Peyer's patch (tissue), 4 donors: Measurements from ENCODE around the gene PHF10.

DNA sequence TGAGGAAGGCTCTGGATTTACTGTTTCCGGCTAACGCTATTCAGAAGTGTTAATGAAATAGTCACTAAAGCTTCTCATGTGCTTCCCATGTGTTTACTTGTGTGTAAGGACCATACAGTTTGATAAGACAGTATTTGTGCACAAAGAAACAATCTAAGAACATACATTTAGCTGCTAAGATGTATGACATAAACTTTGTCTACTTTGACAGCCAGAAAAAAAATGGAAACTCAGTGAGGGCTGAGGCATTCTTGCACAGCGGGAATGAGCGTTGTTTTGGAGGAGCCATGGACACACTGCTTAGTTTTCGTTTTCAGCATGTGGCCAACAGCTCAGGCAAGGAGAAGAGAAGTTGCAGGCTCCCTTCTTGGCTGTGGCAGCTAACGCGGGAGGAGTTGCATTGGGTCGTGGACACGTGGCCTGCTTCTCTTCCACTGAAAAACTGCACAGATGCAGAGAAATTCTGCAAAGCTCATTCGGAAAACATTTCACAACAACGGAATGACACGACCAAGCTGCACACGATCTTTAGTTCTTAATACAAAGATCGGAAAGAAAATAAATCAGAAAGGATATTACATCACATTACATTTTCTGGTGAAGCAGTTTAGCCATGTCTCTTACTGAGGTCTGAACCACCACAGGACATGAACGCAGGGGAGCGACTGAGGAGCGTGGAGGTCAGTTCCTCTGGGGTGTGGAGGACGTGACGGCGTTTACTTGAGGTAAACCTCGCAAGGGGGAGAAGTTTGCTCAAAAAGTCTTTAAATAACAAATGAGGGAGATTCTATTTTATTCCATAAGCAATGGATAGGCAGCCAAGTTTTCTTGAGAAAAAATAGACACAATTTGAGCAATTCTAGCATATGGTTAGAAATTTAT is 178.5 kb downstream of the THBS2 start:
- PRO-cap = bidirectional peak, plus-strand start at position 491 of the sequence, minus-strand start at position 375 of the sequence
- RAMPAGE, long total RNA, 4 experiments = no peak in any of the 4 experiments

DNA sequence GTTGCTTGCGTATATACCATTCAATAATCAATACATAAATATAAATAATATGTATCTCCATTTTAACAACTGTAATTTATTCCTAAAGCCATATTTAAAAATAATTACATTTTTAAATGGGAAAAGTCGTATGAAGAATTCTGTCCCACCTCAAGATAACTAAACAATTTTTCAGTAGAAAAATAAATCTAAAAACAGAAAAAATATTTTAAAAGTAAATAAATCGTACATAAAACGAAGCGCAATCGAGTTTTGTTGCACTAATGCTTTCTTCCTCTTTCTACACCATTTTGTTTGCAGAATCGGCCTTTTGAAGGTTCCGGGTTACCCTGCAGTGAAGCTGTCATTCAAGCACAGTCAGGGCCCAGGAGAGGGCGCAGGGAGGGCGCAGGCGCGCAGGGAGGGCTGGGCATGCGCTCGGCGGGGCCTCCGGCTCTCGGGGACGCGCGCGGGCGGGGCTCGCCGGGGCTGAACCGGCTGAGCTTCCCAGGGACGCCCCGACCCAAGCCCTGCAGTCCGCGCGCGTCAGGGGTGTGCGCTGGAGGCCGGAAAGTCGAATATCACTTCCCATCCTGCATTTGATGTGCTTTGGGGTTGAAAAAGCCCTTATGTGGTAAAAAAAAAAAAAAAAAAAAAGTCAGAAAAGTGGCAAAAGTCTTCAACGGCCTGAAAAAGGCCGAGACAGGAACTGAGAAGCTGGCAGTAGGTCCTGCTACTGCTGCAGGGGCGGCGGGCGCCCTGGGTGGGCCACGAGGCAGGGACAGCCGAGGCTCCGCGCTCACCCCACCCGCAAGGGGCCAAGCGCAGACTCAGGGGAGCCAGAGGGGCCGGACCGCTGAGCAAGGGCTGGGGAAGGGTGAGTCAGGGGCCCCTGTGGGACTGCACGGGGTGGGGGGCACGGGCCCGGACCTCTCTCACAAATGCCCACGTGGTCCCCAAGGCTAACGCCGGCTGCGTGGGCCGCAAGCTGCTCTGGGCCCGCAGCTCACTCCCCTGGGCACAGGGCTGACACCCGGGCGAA is 40.6 kb downstream of the THBS2 start:
- PRO-cap = bidirectional peak, plus-strand start at position 445 of the sequence, minus-strand start at position 284 of the sequence
- RAMPAGE, long total RNA, 4 experiments = no peak in any of the 4 experiments

DNA sequence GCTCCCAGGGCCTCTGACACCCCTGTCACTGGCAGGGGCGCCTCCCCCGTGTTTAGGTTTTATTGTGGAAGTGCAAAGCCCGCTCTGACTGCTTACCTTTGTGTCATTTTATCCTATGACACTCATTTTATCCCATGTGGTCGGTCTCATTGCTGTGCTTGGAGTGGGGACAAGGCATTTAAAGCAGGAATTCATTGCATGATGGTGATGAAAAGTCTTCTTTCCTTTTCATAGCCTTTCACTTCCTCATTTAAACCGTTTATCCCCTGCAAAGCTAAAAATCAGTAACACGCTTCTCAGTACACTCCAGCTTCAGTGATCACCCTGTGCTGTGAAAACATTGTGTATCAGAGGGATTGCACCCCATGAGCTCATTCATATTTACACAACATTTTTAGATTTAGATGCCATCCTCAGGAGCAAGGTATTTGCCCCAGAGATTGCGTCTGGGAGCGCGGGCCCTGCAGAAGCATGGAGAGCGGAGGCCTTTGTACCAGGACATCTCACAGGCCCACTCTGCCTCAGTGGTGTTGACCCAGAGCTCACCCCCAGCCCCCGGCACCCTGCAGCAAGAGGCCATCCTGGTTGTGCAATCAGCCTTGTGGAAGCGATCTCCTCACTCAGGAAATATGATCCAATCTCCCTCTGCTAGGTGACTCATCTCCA is 38.7 kb upstream of the THBS2 start:
- PRO-cap = no peak
- RAMPAGE, long total RNA, 4 experiments = no peak in any of the 4 experiments

- PRO-cap = bidirectional peak, plus-strand start at chr6:169724110, minus-strand start at chr6:169723998; bidirectional peak, plus-strand start at chr6:169724803, minus-strand start at chr6:169724473
- RAMPAGE, long total RNA, 4 experiments = no peak in any of the 4 experiments
Observed at GRCh38 chr6:169724046-169724891, at the start of gene PHF10. PHF10 (minus strand) TSS chr6:169724500.

DNA sequence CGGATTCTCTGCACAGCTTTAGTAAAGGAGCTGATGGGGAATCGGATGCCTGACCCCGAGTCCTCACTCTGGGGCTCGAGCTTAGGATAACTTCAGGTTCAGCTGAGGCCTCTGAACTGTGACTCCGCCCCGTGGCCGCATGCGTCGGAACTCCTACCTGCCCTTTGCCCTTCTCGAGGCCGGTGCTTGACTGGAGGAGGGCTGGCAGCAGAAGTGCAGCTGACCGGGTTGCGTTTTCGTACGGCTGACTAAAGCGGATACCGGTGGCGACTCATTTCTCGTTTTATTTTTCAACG is 38.4 kb downstream of the ERMARD start:
- PRO-cap = bidirectional peak, plus-strand start at position 176 of the sequence, minus-strand start at position 62 of the sequence
- RAMPAGE, long total RNA, 4 experiments = start-site peak on the plus strand in 3 of 4 experiments, centred at positions 170 to 193 of the sequence, 8 to 35 reads per replicate

DNA sequence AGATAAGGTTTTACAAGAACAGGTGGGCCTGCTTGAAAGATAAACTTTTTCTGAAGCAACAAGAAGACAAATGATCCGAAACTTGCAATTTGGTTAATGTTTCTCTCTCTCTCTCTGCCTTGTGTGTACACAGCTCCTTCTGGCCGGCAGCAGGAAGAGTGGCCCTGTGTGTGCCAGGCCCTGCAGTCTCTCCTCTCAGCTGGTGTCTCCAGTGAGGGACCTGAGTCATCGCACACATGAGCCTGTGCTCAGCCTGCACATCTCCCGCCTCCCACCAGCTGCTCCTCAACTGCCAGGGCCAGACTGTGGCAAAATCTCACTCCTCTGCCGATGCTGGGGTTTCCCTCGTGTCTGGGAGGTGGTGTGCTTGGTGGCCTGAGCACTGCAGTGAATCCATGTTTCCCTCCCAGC is 49.3 kb downstream of the ERMARD start:
- PRO-cap = no peak
- RAMPAGE, long total RNA, 4 experiments = no peak in any of the 4 experiments

DNA sequence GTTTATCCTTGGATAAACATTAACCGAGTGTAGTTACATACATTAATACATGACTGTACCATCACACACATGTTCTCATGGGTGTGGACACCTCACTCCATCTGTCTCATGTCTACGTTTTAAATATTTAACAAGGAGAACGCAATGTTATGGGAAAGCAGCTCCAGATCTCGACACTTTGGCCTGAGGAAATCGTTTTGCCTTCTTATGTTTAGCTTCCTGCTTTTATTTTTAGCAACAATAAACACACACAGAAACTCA is 110.7 kb downstream of the ERMARD start:
- PRO-cap = no peak
- RAMPAGE, long total RNA, 4 experiments = no peak in any of the 4 experiments

- PRO-cap = no peak
- RAMPAGE, long total RNA, 4 experiments = no peak in any of the 4 experiments
Observed at GRCh38 chr6:170025061-170025269, 265.9 kb downstream of the DLL1 start.

GRCh38 chr6:170043873-170044758 is 246.8 kb downstream of the DLL1 start:
- PRO-cap = no peak
- RAMPAGE, long total RNA, 4 experiments = no peak in any of the 4 experiments

DNA sequence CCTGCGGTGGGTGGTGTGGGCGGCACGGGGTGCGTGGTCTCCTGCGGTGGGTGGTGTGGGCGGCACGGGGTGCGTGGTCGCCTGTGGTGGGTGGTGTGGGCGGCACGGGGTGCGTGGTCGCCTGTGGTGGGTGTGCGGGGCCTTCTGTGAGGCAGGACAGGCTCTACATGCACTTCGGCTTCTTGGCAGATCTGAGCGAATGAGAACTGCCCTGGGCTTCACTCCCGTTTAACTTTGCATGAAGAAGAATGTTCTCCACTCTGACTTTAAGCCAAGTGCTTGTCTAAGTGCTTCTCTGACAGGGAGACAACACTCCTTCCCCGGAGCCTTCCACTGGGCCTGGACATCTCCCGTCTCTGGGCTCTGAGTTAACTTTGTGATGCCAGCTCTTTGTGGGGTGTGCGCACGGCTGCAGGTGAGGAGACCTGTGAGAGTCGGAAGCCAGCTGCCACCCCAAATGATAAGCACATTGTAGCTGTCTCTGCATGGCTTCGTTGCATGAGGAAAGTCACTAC is 244.8 kb downstream of the DLL1 start:
- PRO-cap = no peak
- RAMPAGE, long total RNA, 4 experiments = no peak in any of the 4 experiments

GRCh38 chr6:170146877-170147563 is 143.9 kb downstream of the DLL1 start:
- PRO-cap = no peak
- RAMPAGE, long total RNA, 4 experiments = no peak in any of the 4 experiments

DNA sequence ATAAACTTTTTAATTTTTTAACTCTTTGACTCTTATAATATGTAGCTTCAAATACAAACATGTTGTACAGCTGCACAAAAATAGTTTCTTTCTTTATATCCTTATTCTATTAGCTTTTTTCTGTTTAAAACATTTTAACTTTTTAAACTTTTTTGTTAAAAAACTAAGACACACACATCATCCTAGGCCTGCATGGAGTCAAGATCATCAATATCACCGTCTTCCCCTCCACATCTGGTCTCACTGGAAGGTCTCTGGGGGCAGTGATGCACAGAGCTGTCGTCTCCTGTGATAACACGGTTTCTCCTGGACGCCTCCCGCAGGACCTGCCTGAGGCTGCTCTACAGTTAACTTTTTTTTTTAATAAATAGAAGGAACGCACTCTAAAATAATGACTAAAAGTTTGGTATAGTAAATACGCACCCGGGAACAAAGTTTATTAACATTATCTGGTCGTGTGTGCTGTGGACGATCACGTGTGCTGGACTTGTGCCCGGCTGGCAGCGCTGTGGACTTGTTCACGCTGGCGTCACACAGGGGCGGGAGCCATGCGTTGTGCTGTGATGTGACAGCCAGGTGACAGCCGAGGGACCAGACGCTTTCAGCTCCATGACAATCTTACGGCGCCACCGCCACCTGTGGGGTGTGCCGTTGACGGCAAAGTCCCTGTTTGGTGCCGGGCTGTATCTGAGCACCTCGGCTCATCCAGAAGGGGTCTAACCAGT is 25.5 kb downstream of the DLL1 start:
- PRO-cap = bidirectional peak, plus-strand start at position 575 of the sequence, minus-strand start at position 489 of the sequence
- RAMPAGE, long total RNA, 4 experiments = no peak in any of the 4 experiments

GRCh38 chr6:170269243-170269998 is 21.5 kb downstream of the DLL1 start:
- PRO-cap = bidirectional peak, plus-strand start at chr6:170269804, minus-strand start at chr6:170269539
- RAMPAGE, long total RNA, 4 experiments = no peak in any of the 4 experiments

DNA sequence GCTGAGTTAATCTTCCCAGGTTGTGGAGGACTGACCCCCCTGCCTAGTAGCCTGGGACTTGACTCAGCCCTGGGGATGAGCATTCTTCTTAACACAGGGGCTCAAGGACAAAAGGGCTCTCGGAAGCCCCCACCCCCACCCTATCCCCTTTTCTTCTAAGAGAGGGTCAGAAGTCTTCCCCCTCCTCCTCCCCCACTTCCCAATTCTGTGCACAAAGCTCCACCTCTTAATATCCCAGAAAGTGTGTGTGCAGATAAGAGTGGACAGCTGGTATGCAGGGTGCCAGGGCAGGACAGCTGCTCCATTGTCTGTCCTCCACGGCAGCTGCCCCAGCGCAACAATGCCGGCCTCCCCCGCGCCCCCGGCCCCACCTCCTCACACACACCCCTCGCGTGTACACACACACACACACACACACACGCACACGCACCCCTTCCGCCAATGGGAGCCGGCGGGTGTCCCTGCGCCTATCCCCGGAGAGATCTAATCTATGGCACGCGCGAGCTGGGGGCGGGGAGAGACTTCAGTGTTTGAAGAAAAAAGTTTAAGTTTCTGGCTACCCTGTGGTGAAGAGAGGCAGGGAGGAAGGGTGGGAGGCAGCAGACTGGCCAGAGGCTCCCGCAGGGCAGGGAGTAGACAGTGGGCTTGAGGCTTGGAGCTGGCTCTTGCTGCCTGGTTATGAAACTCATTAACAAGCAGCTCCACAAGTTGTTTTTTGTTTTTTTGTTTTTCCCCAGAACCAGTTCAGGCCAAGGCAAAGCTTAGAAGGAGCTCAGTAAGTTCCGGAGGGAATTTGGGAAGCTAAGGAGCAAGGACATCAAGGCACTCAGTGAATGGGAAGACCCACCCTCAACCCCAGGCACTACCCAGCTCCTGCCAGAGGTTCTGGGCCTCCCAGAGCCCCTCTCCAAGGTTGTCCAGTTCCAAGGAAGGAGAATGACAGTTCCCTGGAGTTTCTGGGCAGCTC is 4.2 kb downstream of the DLL1 start:
- PRO-cap = bidirectional peak, plus-strand start at position 574 of the sequence, minus-strand start at position 342 of the sequence
- RAMPAGE, long total RNA, 4 experiments = no peak in any of the 4 experiments

DNA sequence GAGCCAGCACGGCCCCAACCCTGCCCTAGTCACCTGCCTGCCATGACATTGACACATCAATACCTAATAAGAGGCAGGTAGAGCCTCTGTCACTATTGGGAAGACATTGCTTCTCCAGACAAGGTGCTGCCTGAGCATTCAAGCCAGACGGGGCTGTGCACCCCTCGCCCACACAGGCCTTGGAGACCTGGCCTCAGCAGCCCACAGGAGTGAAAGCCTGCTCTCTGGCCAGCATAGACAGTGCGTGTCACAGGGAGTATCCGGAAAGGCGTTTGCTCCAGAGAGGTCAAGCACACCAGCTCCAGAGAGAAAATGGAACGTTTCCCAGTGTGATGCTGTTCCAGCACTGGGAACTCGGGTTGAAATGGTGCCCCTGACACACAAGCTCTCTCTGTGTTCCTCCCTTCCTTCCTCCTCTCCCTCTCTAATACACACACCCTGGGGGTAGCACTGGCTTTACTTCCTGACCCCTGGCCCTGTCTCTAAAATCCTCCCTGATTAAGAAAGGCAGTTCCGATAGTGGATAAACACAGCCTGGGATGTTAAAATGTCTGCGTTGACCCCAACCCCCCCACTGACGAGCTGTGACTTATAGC is 3.3 kb downstream of the DLL1 start:
- PRO-cap = no peak
- RAMPAGE, long total RNA, 4 experiments = no peak in any of the 4 experiments

DNA sequence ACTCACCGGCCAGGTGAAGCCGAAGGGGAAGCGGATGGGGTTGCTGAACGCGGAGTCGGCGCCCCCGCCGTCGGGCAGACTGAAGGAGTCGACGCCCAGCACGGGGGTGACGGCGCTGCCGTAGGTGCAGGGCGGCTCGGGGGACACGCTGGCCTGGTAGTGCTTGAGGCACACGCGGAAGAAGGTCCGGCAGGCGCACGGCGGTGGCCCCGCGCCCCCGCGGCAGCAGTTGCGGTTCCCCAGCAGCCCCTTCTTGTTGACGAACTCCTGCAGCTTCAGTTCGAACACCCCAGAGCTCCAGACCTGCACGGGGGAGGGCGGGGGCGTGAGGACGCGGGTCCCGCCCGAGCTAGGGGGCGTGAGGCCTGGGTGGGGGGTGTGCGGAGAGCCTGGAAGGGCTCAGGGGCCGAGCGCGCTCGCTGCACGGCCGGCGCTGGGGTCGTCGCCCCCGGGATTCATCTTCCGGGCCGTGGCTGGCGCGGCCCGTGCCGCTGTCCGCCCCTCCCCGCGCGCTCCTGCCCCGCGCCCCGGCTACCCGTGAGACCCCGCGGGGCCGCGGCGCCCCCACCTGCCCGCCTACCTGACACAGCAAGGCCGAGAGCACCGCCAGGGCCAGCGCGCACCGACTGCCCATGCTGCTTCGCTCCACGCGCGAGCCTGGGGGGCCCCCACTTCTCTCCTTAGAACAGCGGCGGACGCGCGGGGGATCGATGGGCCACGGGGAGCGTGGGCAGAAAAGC is 1.2 kb downstream of the DLL1 start:
- PRO-cap = no peak
- RAMPAGE, long total RNA, 4 experiments = no peak in any of the 4 experiments

GRCh38 chr6:170350631-170351455 is 44.3 kb downstream of the FAM120B start:
- PRO-cap = no peak
- RAMPAGE, long total RNA, 4 experiments = start-site peak on the plus strand in 1 of 4 experiments, at chr6:170351064-170351106 at its widest, 21 reads per replicate

DNA sequence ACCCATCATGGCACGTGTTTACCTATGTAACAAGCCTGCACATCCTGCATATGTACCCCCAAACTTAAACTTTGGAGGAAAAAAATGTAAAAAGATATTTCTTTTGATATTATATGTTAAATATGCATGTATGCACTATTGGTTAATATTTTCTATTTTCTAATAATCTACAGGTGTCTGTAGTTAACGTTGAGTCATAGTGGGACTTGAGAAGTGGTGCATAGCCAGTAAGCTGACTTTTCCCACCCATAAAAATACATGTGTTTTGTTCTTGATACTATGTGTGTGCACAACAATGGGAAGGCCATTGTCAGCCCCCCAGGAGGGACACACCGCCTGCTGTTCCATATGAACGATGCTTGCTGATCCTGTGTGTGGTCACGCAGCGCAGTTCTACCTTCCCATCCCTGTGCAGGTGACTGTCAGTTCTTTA is 49.1 kb downstream of the FAM120B start:
- PRO-cap = no peak
- RAMPAGE, long total RNA, 4 experiments = no peak in any of the 4 experiments

DNA sequence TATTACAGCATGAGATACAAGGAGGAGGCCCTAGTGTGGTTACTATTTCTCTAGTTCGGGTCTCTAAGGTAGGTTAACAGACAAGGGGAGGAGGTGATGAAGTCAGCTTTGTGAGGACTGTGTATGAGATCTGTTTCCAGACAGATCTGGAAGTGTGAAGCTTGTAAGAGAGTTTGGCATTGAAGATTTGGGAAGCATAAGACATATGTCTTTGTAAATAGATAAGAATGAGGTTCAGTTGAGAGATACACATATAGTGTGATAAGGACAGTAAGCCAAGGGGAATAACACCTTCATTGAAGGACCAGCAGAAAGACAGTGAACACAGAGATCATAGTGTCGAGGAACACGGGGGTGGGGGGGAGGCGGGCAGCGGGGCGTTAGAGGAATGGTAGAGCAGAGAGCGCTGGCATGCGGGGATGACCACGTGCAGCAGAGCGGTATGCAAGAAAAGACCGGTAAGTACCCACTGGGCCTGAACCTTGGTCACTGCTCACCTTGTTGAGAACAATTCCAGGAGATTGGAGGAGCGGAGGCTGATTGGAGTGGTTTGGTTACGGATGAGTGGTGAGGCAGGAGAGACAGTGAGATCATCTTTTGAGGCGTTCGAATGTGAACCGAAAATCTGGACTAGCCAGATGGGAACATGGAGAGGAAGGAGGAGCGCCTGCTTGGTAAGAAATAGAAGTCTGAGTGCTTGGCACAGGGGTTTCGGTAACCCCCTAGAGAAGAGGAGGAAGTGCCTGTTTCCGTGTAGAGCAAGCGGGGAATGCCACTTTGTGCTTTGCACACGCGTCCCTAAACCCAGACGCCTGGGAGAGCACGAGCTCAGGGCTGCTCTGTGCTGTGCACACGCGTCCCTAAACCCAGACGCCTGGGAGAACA is 69.8 kb downstream of the FAM120B start:
- PRO-cap = no peak
- RAMPAGE, long total RNA, 4 experiments = start-site peak on the plus strand in 2 of 4 experiments, centred at positions 411 to 415 of the sequence, 13 to 21 reads per replicate